Anterior vena cava (tissue), 1 donor: ENCODE measurements around a stretch of chr7.

GRCh38 chr7:90173291-90173610 is 19.0 kb downstream of the STEAP1 start:
- PRO-cap: no peak

DNA sequence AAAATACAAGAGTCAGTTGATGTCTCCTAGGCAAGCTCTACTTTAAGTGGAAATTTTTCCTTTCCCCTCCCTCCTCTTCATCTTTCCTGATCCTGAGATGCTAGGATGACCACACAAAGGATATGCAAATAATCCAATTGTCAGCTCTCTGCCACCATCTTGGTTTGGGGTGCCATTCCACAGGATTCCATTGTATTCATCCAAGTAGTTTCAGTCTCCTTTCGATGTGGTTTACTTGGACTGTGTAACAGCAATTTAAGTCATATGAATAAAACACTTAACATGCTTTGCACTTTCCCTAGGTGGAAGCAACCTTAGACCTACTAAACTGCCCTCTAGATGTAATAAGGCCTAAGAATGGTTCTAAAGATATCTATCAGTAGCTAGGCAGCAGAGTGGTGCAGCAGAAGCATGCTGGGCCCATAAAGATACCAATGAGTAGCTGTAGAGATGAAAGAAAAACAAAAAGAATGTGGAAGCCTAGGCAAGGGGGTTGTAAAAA is 2.5 kb upstream of the CFAP69 start:
- PRO-cap: no peak

DNA sequence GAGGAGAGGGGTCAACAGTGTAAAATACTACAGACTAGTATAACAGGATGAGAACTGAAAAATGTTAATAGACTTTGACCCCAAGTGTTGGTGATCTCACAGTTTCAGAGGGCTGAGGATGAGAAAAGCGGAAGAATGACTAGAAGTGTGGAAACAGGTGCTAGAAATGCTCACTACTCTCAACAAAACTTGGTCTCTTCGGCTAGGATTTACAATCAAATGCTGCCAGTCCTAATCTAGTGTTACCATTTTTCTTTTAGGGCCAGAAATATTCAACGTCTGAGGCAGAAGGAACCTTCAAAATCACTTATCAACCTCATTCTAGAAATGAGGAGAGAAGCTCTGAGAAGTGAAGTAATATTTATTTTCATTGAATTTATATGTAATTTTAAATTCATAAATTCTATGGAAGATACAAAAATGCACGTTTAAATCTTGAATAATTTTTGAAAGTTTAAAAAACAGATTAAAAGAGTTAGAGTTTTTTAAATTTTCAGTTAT is 2.0 kb upstream of the CFAP69 start:
- PRO-cap: no peak

DNA sequence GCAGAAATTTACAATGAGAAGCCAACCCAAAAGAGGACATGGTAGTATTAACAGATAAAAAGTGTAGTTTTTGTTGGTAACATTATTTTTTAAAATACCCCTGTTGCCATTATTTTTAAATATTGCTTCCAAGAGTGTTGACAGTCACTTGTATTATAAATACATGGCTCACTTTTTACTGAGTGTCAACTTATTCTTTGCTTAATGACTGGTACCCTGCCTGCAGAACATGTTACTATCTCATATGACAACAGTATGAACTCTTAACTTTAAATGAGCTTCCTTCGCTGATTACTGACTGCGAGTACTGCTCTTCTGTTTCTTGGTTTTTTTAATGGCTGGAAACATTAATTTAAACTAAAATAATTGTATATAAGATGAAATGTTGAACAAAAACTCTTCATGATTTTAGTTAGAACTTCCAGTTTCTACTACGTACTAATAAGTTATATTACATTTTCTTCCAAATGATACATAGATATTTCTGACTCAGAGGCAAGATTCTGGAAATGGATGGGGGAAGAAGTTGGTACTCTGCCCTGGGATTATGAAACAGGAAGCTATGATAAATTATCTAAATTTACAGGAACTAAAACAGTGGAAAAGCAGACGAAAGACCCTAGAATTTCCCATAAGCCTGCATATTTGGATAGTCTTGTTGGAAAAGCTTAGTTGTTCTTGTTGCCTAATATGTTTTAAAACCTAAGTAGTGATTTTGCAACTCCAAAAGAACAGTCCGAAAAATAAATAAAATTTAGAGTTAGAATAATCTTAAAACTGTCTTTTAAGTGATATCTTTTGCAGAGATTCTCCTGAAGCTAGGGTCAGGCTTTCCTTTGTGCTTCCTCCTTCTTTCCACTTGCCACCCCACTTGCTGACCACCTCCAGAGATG is 21.7 kb downstream of the CFAP69 start:
- PRO-cap: no peak

- PRO-cap: no peak
Measured at GRCh38 chr7:90574115-90575032, 21.7 kb upstream of the CDK14 start.

- PRO-cap: no peak
Measured at GRCh38 chr7:90767400-90767702, 171.2 kb downstream of the CDK14 start.

DNA sequence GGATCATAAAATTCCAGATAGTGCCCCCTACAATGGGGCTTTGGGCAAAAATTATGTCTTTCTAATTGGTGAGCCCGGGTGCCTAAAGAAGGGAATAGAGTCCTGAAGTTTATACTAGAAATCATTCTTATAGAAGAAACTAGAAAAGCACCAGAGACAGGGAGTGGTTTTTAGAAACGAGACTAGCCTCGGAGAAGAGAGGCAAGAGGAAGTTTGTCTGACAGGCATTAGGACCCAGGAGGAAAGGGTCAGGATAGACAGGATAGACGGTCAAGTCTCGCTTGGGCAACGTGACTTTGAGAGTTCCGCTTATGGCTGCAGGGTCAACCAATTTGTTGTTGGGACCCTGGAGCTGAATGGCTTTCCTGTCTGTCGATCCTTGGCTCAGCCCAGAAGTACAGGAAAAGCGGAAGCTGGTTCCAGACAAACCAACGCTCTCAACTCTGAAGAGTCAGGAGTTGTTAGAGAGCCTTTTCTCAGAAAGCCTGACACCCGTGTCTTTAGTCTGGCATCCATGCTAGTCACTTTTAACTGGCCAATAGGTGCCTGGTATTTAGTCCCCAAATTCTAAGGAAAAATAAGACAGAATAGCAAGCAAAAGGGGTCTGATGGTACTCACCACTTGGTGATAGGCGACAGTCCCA is 191.2 kb downstream of the FZD1 start:
- PRO-cap: no peak

- PRO-cap: no peak
Measured at GRCh38 chr7:91941420-91941704, 700 bp downstream of the AKAP9 start.

GRCh38 chr7:91946122-91946866 is 5.6 kb downstream of the AKAP9 start:
- PRO-cap: no peak

- PRO-cap: no peak
Measured at GRCh38 chr7:92002133-92003297, 61.9 kb downstream of the AKAP9 start.

DNA sequence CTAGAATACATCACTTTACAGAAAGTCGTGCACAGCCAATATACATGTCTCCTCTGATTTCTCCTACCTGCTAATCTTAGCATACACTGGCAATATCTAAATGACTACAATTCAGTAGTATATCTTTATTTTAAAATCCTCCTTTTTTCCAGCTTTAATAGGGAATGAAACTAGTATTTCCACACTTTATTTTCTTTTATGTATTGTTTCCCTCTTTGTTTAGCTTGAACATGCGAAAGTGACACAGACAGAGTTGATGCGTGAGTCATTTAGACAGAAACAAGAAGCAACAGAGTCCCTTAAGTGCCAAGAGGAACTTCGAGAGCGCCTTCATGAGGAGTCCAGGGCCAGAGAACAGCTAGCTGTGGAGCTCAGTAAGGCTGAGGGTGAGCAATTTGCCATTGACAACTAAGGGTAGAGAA is 73.2 kb downstream of the CYP51A1 start:
- PRO-cap: no peak

DNA sequence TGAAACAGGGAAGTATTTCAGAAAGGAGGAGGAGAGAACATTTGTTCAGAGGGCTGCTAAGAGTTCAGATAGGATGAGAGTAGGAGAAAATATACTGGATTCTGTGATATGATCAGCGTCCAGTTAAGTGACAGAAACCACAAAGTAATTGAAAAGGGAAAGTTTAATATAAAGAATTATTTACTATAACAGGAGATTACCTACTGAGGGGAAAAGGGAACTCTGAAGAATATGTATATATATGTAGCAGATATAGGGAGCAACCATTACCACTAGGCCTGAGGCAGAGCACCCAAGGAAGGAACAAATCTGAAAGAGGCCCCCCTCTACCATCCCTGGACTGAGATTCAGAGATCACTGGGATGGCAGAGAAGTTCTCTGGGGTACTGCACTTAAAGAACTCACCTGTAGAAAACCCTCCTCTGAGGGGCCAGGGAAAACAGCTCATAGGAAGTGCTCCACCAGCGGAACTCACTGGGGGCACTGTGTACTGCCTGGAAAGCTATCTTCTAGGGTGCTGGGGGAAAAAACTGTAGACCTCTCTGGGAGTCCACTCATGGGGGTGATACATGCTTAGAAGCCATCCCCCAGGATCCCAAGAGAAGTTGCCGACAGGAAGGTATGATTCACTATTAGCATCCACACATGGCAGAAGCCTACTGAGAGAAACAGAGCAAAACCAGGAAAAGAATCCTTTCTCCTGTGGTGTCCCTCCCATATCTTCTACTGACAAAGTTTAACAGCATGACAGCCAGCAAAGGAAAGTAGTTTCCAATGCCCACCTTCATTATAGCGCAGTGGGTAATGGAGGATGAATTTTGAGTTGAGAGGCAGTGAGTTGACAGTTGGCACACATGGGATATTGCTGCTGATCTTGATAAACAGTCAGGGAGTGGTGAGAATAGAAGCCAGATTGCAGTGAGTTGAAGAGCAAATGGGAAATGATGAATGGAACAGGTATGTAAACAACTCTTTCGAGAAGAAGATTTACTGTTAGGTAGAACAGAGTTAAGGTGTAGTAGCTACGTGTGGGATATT is 20.7 kb downstream of the ANKIB1 start:
- PRO-cap: no peak

- PRO-cap: no peak
Measured at GRCh38 chr7:92448663-92449376, 1.5 kb downstream of the GATAD1 start.

DNA sequence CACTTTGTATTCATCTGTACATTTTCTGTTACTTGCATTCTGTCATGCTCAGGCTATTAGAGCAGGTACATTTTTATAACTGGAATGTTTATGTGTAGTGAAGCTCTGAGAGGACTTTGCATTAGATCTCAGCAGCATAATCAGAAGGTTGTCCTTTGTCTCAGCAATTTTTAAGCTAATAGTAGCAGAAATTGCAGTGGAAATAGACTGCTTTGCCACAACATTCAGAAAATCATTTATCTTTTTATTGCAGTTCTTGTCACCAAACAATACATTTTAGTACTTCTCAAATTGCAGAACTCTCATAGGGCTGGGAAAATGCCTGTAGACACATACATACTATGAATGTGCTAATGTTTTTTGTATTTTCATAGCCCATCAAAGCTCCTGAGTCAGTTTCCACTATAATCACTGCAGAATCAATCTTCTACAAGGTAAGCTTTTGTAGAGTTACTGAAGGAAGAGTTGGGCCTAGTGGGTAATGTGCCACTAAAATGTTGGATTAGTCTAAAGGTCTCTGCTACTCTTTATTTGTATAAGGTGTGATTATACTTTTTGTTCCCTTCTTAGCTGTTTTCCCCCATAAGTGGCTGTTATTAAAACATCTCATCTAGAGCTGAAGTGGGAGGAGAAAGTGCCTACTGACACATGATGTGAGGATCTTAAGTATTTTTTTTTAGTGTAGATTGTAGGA is 3.2 kb downstream of the GATAD1 start:
- PRO-cap: no peak

DNA sequence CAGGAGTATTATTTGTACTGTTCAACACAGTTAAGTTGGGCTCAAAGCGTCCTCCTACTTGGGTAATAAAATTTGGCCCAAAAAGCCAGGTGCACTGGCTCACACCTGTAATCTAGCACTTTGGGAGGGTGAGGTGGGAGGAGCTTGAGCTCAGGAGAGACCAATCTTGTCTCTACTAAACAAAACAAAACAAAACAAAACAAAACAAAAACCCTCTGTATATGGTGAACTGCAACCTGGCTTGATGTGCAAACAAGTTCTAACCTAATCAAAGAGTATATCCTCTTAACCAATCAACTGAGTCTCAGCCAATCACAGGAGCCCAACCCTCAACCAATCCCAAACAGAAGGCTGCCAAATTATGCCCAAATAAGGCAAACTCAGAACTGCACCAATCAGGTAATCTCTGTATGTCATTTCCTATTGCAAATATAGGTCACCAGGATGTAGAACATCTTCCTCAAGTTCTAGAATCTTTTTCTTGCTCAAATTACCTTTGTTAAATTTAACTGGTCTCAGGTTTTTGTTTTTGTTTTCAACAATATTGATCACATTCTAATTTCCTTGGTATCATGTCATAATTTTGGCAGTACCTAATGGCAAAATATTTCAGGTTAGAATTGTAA is 5.3 kb downstream of the FAM133B start:
- PRO-cap: no peak

GRCh38 chr7:92608266-92609298 is 18.4 kb upstream of the FAM133B start:
- PRO-cap: no peak

GRCh38 chr7:92613878-92614387 is 23.7 kb upstream of the FAM133B start:
- PRO-cap: no peak

DNA sequence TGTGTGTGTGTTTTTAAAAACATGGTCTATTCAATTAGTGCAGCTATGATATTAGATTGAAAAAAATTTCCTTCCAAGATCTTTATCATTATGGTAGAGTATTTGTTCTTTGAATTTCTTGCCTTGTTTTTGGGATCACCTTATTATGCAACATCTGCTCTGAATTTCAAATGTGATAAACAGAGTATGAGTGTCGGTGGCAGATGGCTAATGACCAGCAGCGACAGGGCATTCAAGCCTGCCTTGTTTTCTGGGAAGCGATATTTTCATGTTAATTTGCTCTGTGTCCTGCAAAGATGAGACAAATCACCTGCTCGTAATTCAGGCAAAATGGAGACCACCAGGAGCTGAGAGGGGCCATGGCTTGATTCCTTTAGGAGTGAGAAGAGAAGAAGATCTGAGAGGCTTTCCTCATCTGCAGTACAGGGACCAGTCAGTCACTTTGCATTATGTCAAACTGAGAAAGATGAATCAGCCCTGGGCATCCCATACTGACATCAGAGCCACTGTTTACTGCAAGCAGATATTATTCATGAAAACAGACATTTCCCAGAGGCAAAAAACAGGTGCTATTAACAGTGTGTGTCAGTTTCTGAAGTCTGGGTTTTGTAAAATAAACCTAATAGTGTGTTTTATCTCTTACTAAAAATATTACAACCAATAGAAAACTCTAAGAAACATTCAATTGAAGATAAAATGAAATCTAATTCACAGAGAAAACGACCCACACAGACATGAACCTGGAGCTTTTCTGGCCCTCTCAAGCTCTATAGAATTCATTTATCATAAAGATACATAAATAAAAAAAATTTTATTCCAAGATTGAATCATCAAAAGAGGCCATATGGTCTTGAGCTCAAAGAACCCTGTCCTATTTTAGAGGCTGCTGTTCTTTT is 67.6 kb downstream of the CDK6 start:
- PRO-cap: no peak

DNA sequence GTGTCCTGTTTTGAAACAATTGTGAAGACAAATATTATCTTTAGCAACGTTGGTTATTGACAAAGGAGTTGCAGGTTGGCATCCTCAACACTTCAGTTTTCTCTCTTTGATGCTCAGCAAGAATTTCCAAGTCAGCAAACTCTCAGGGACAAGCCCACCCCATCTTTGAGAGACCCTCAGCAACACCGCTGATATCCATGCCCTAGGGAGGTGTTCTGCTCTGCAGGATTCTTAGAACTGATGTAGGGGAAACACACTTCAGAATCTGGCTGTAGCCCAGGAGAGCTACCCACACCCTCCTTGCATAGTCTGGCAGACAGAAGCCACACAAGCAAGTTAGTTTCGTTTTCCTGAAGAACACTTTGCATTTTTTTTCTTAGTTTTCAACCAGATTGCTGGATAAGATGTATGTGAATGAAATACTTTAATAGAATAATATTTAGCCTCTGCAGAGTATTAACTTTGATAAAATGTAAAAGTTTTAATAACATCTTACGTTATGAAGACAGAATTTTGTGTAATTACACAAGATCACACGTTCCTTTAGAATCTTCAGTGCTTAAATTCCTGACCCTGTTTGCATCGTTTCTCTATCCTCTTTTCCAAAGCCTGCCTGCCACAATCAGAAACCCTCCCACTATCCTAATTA is 742 bp downstream of the SAMD9L start:
- PRO-cap: no peak

DNA sequence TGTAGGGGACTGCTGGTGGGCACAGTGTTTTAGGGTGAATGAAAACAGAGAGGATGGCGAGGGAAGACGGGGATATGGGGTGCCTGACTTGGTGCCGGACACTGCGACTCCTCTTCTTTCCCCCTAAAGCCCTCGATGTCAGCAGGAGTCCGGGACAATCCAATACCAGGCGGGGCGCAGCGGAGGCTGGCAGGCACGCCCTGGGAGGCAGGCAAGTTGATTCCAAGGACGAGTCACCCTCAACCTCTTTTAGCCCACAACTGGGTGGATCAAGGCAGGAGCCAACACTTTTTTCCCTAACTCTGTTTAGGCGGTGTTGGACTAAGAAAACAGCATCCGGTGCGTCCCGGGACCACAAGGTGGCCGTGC is 937 bp upstream of the CALCR start:
- PRO-cap: no peak